Helper T cell (primary cell): ENCODE data around the genes SEMA3E, DMTF1 and TMEM243.

DNA sequence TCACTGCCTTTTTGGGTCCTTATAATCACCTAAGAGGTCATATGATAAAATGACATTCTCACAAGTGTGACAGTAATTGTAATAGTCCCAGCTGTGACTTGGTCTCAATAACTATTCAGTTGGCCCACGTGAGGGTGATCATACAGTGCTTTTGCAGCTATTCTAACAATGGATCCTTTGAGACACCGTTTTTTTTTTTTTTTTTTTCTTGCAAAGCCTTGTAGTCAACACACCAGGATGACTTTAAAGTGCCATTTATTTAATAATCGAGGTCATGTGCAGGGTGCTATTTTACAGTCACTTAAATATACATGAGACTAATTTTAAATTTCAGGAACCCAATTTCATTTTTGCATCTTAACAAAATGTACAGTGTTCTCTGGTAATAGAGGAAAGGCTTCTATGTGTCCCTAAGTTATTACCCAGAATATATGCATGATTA is 760.4 kb upstream of the TMEM60 start:
- PRO-cap, 2 experiments, result no peak in any of the 2 experiments

DNA sequence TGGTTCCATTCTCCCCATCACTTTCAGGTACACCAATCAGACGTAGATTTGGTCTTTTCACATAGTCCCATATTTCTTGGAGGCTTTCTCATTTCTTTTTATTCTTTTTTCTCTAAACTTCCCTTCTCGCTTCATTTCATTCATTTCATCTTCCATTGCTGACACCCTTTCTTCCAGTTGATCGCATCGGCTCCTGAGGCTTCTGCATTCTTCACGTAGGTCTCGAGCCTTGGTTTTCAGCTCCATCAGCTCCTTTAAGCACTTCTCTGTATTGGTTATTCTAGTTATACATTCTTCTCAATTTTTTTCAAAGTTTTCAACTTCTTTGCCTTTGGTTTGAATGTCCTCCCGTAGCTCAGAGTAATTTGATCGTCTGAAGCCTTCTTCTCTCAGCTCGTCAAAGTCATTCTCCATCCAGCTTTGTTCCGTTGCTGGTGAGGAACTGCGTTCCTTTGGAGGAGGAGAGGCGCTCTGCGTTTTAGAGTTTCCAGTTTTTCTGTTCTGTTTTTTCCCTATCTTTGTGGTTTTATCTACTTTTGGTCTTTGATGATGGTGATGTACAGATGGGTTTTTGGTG is 219.0 kb downstream of the MAGI2 start:
- PRO-cap, 2 experiments, result no peak in any of the 2 experiments

- PRO-cap, 2 experiments, result no peak in any of the 2 experiments
Measured at GRCh38 chr7:80137706-80137941, 3.0 kb downstream of the GNAI1 start.

DNA sequence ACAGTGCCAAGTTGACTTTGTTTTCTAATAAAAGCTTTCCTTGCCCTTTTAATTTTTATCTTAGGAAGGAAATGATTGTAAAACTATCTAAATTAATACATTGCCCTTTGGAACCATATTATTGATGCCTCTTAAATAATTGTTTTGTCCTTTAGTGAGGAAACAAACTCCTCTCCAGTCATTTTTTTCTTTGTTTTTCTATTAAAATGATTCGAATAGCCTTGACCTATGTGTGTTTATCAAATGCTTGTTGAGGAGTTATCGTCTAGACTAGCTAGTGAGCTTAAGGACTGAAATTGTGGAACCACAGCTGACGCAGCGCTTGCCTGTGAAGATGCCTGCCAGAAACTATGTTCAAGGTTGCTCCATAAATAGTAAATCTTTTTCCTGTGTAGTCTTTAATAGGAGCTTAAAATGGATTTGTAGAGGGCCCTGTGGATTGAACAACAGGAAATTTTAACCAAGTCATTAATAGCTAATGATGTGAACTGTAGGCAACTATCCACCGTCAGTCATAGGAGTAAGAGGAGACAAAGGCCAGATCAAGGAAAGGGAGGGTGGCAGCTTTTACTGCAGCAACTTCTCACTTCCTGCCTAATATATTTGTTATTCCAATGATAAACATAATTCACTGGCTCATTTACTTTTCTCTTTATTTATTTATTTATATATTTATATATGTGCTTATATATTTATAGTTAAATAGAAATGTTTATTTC is 145.1 kb downstream of the GNAI1 start:
- PRO-cap, 2 experiments, result no peak in any of the 2 experiments

- PRO-cap, 2 experiments, result no peak in any of the 2 experiments
Measured at GRCh38 chr7:80526436-80526914, 14.6 kb upstream of the GNAT3 start.

DNA sequence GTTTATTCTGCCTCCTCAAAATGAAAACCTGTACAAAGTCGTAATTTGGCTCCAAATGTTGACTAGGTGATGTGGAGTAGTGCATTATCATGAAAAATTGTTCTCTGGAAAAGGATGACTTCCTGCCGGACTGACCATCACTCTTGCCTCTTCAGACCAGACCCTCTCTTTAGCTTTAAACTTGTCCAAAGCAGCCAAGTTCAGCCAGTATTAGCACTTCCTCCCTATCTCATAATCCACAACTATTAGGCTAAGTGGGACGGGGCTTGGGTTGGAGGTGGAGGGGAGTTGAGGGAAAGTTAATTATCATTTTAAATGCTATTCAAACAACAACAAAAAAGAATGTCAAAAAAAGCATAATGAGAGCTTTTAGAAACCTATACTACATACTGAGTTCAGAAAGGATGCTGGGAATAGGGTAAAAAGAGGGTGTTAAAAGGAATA is 447 bp downstream of the HGF start:
- PRO-cap, 2 experiments, result no peak in any of the 2 experiments

DNA sequence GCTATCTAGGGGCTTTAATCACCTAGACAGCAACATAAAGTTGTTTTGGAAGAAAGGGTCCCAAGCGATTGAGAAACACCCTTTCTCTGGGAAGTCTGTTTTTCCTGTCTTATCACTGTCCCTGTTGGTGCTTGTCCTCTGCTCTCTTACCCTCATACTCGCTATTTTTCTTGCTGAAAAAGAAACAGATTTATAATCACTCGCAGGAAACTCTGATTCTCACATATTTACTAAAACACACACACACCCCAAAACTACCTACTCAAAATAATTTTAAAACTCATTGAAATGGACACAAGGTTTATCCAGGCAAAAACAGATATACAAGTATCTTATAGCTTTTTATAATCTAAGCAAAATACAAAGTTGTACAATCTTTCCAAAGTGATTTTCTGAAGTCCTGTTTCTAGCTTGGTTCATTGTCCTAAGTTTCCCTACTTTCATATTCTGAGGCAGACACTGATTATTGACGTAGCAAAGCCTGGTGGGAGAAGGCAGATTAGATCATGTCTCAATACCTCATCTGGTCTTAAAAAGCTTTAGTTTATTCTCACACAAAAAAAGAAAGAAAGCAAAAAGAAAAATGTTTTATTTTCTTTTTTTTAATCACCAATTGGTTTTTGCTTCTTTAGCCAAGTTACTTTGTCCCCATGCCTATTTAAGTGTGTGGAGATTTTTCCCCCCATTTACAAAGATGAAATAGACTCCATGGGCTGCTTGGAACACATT is 157.2 kb downstream of the CACNA2D1 start:
- PRO-cap, 2 experiments, result no peak in any of the 2 experiments

GRCh38 chr7:82391945-82392553 is 51.5 kb downstream of the CACNA2D1 start:
- PRO-cap, 2 experiments, result no peak in any of the 2 experiments

DNA sequence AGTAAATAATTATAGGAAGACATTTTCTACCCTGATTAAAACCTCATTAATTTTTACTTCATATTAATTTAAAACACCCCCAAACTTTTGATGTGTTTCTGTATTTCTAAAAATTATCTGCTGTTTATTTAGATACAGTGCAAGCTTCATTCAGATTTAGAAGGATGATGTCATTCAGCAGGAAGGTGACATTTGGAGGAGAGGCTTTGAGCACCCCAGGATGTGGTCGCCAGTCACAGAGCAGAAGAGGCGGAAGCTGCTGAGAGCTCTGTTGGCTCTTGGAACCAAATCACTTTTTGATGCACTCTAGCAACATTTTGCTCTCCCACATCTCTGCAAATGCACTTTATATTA is 233.9 kb upstream of the CACNA2D1 start:
- PRO-cap, 2 experiments, result peak in 1 of 2 experiments; most common plus-strand start position 232 of the sequence (in 1)

DNA sequence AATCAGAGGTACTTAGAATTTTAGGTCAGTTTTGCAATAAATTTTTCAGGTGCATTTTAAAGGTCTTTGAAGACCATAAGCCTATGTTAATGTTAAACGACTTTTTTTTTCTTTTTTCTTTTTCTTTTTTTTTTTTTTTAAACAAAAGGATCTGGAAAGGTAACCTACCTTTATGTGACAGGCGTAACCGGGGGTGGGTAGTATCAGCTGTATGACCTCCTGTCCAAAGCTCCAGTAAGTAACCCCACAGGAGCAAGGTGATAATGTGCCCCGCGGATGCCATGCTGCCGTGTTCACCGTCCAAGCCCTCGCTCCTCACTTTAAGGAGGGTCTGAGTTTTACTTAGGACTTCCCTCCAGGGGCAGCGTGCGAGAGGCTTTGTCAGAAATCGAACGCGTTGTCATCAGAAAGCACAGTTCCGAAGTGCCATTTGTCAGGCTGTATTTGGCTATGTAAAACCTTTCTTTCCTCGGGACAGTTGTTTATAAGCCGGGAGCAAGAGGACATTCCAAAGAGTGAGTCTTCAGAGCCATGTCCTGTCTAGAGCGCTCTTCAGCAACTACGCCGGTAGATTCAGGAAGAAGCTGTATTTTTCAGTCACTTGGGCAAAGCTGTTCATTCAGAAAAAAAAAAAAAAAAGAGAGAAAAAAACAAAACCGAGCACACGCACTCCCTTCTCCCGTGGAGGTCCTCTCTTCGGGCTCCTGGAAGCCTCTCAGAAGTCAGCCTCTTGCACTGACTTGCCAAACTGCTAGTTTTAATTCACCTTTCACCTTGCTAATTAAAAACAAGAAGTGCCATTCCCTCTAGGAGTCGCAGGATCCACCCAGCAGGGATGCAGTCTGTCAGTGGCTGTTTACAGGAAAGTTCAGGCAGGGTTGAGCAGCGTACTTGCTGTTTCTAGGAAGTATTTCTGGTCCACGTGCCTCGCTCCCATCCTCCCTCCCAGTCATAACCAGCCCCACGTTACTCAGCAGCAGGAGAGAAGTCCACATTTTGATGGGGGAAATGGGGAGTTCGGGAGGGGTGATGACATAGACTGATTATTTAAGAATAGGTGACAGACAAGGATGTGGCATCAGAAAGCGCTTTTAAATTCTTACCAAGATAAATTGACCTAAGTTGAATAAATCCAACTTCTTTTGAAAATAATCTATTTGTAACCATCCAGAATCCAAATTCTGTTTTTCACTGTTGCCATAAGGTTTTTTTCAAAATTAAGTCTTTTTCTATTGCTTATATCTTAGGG is at the start of gene SEMA3E:
SEMA3E (minus strand) TSS at position 880 of the 1,249 bp plus-strand sequence.
- PRO-cap, 2 experiments, result no peak in any of the 2 experiments

- PRO-cap, 2 experiments, result no peak in any of the 2 experiments
Measured at GRCh38 chr7:84371868-84372418, 177.4 kb upstream of the SEMA3A start.

- PRO-cap, 2 experiments, result no peak in any of the 2 experiments
Measured at GRCh38 chr7:85184809-85185372, 2.0 kb downstream of the SEMA3D start.

DNA sequence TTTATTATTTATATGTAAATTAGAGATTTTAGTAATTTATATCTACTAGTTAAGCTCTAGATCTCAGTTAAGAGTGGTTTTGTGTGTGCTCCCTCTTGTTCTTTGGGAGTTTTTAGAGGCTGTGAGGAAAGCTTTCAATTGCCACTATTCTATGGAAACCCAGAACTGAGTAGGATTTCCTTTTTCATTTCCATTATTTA is 14.6 kb upstream of the SEMA3D start:
- PRO-cap, 2 experiments, result no peak in any of the 2 experiments

DNA sequence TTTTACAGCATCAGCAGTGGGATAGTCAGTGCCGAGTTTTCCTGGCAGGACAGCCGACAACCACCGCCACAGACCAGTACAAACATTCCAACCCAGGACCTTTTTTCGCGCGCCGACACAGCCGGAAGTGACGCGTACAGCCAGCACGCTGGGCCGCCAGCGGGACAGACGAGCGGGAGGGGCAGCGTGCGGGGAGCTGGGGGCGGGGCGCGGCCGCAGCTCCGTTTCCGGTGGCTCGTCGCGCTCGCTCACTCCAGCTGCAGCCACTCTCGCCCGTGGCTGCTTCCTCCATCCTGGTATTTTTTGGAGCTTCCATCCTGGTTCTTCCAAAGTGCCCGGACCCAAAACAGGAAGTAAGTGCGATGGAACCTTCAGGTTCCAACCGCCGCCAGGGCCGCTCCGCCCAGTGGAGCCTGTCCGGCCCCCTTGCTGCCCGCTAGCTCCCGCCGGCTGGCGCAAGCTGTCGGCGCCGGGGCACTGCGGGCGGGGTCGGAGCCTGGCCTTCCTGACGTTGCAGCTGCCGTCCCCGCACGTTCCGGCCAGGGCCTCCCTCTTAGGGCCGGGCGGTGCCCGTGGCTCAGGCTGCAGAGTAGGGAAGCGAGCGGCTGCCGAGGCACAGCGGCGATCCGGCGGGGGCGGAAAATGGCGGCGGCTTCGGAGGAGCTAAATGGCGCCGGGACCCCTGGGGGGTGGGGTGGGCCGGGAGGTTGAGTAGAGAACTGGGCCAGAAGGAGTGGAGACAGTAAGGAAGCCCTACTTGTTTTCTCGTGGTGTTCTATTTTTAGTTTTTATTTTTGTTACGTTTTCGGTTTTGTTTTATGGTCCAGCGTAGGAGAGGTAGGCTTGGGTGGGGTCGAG is at the start of gene DMTF1:
DMTF1 (plus strand) TSS at position 251 of the 858 bp plus-strand sequence.
- PRO-cap, 2 experiments, result peak in 2 of 2 experiments; most common plus-strand start position 727 of the sequence (in 2); most common minus-strand start position 591 of the sequence (in 2)

DNA sequence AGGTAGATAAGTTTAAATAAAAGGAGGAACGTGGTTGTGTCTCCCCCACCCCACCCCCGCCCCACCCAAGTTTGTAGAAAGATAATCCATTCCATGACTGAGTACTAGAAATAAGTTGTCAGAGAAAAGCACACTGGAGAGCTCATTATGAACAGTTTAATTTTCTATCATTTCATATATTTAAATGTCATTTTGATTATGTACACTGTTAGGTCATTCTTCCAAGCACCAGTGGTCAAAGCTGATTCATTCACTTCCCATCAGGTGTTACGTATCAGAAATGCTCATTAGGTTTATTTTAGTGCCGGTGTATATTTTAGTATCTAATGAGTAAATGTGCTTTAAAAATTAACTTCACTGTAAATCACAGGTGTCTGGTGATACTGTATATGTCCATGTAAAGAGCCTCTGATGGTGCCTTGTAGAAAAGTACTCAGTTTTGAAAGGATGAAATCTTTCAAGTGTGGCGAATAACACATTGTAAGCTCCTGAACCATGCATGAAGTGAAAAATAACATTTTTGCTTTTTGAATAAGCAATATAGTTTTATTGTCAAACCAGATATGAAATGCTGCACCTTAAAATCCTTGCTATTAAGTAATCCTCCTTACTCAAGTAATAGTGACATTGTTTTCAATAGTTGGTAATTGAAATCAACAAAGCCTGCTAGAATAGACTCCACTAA is 3.6 kb downstream of the DMTF1 start:
- PRO-cap, 2 experiments, result no peak in any of the 2 experiments

DNA sequence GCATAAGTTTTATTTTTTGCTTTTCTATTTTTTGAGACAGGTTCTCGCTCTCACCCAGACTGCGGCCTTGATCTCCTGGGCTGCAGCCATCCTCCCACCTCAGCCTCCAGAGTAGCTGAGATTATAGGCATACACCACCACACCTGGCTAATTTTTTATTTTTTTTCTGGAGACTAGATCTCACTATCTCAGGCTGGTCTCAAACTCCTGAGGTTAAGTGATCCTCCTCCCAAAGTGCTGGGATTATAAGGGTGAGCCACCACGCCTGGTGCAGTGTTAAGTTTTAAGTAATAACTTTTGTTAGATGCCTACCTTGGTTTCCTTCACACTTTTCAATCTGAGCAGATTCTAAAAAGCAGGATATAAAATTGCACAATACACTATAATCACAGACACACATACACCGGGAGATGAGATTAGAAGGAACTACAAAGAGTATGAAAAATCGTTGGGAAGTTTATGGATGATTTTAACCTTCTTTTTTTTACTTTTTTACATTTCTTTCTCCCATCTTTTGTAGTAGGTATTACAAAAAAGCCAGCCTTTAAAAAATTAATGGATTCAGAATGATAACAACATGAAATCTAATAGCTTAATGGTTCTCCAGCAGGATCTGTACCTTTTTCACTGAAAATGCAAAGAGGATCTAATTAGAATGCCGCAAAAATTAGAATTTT is 10.0 kb downstream of the DMTF1 start:
- PRO-cap, 2 experiments, result no peak in any of the 2 experiments

DNA sequence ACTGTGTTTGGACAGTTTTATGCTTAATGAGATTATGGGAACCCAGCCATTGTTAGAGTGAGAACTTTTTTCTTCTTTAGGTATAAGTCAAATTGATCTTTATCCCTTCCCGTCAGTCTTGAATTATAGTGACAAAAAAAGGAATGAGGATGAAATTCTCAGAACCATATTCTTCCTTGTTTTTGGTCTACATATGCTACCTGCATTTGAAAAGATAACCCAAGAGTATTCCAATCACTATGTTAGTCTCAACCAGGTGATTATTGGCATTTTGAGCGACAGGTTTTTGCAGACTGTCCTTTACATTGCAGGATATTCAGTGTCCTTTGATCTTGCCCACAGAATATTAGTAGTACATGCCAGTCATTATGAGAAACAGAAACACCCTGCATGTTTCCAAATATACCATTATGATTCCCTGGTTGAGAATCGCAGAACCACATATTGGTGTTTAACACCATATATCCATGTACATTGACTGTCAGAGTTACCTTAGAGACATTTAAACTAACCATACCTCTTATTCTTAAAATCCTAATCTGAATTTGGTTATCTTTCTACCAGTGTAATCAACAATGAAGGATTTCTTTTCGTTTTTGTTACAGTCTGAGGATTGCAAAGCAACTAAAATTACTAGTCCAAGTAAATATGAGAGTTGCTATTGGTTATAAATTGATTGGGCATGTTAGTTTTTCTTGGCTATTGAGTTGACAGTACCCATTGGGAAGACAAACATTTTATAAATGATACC is 30.6 kb downstream of the TMEM243 start:
- PRO-cap, 2 experiments, result no peak in any of the 2 experiments

DNA sequence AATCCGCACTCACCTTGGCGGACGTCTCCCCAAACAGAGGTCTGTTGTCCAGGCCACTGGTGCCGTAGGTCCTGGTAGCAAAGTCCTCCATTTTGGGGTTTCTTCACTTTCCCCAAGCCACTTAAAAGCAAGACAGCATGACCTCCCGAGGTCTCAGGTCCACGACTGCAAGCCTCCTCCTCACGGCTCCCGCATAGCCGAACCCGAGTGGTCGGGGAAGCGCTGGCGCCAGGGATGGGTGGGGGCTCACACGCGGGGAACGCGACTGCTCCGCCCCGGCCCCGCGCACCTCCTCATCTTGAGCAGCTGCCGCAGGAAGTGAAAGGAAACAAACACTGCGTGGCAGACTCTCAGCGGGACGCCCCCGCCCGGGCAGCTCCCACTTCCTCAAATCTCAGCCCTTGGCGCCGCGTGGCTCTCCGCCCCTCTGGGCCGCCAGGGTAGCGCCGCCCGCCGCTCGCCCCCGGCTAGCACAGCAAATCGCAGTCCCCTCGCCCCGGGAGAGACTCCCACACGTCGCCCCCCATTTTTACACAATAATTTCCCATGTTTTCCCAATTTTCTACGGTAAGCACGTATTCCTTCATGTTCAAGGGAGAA is at the start of gene TMEM243:
TMEM243 (minus strand) TSS at position 320 of the 600 bp plus-strand sequence.
- PRO-cap, 2 experiments, result peak in 2 of 2 experiments; most common plus-strand start position 331 of the sequence (in 1); most common minus-strand start position 320 of the sequence (in 2)

DNA sequence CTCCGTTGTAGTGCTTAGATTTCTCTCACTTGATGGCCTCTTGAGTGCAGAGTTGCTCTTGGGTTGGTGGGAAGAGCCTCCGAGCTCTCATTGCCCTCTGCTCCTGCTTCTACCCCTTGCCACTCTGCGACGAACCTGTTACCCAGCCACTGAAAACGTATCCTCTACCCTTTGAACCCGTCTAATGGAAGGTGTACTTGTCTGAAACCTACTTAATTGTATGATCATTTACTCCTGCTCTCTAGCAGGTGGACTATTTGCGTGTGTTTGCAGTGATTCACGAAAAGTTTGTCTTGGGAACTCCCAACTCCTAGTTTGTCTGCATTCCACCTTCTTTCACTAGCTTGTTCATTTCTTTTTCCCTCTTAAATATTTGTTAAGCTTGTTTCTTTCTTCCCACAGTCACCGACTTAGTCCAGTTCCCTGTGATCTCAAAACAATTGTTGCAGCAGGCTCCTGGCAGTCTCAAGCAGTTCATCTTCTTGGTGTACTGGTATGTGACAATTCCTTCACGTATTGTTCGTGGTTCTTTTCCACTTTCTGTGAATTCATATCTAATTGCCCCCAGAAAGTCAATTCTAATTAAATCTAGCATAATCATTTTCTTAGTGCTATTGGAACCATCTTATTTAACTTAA is 593 bp downstream of the CROT start:
- PRO-cap, 2 experiments, result peak in 2 of 2 experiments; most common plus-strand start position 119 of the sequence (in 1); most common minus-strand start position 126 of the sequence (in 1)

DNA sequence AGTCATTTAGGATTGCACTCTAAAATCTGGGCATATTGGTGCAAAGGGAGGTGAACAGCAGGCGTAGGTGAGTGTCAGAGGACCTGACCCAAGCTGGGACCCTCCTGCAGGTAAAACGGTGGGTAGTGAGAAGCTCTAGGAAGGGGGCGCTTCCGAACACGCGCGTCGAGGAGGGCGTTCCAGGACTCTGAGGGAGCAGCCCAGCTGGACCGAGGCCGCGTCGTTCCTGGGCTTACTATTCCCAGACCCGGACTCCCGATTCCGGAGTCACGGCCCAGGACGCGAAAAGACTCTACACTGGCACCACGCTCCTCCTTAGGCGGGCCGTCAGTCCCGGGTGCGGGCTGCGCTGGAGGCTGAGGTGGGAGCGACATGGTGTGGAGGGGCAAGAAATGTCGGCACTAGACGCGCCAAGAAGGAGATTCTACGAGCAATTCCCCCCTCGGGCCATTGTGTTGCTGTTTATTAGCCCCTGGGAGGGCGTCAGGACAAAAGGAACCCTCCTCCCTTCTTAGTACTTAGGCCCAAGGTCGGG is 635 bp upstream of the RUNDC3B start:
- PRO-cap, 2 experiments, result no peak in any of the 2 experiments